Cardiac fibroblast (primary cell): ENCODE results near the genes RAB6C, CFC1B, POTEE and ANKRD30BL.

DNA sequence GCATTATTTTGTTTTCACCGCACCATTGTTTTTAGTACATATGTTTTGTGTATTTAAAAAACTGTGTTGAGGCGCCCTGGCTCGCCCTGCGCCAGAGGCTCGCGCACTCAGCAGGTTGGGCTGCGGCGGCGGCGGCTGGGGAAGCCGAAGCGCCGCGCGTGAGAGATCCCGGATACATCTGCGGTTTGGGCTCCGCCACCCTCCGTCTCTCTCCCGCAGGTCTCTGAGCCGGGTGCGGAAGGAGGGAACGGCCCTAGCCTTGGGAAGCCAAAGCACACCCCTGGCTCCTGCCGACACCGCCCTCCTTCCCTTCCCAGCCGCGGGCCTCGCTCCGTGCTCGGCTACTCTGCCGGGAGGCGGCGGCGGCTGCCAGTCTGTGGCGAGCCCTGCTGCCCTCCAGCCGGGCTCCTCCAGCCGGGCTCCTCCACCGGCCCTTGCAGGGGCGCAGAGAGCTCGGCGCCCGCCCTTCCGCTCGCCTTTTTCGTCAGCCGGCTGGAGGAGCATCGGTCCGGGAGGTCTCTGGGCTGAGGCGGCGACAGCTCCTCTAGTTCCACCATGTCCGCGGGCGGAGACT, at the start of gene RAB6C:
Gene RAB6C, plus strand, starts transcription at position 106 of the 574 bp plus-strand sequence.
- RRBS, result 2% methylated on average over 6 of the region's 53 CpGs

GRCh38 chr2:130336944-130337815, 4.8 kb downstream of the CCDC115 start:
- RRBS, result no CpG with 5 or more reads among the region's 30 CpGs

DNA sequence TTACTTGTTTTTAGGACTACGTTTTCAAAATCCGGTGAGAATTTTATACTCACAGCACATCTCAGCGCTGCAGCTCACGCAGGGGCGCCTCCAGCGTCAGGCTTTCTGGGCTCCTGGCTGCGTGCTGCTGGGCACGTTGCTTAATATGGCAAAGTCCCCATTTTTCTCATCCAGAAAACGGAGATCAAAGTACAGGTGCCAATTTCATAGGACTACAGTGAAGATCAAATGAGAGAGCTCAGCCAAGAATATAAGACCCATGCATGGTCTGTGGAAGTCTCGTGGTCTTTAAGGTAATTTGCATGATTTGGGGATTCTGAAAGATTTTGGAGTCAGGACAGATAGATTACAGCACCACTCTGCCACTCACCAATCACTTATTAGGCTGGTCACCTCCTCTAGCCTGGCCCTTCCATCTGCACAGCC, 36.2 kb downstream of the PTPN18 start:
- RRBS, result no CpG with 5 or more reads among the region's 10 CpGs

DNA sequence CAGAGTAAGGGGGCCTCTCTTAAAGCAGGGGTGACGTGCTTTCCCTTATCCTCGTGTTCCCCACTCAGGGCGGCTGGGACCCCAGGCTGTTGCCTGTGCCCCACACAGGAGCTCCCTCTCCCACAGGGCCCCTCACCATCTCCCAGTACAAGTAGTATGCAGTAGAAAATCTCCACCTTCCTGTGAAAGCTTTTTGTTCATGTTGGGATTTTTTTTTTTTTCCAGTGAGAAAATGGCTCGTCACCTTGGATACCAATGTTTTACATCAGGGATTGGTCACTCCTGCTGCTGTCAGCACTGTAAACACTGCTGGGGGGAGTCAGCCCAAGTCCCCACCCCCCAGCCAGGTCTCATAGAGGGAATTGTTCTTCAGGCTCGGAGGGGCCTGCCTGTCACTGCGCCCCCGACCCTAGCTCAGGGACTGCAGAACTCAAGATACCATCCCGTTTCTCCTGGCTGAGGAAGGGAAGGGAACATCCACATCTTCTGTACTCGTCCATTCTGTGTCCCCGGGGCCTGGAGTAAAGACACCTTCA, at the start of gene CFC1B:
Gene CFC1B, plus strand, starts transcription at position 353 of the 536 bp plus-strand sequence.
- RRBS, result no CpG with 5 or more reads among the region's 10 CpGs

DNA sequence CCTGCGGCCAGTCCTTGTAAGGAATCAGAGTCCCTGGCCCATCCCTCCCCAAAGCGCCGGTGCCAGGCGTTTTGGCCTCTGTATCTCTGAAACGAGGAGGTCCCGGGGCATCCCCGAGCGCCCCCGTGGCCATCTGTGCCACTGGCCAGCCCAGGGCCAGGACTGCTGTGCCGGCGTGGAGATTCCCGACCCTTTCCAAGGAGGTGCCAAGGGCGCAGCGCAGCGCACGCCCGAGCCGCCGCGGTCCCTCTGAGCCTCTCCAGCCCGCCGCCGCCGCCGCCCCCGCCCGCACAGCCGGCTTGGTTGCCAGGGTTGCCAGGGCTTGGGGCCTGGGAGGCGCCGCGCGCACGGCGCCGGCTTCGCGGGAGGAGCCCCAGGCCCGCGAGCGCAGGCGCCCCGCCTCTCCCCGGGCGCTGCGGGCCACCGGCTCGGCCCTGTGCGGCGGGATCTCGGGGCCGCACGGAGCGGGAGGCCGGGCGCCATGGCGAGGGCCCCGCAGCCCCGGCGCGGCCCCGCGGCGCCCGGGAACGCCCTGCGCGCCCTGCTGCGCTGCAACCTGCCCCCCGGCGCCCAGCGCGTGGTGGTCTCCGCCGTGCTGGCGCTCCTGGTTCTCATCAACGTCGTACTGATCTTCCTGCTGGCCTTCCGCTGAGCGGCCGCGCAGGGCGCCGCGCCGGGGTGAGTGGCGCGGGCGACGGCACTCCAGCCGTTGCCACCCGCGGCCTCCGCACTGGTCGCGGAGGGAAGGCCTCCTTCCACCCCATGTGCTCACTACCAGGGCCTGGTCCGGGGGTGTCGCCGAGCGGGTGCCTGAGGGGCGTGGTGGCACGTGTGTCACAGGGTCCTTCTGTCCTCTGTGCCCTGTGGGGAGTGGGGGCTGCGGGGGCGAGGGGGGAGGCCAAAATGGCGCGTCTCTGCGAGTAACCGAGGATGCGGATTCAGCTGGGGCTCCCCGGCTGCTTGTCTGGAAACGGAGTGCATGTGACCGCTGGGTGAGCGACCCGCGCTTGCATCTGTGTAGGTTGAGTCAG, 58.3 kb downstream of the FAM168B start:
- RRBS, result 2% methylated on average over 41 of the region's 114 CpGs

DNA sequence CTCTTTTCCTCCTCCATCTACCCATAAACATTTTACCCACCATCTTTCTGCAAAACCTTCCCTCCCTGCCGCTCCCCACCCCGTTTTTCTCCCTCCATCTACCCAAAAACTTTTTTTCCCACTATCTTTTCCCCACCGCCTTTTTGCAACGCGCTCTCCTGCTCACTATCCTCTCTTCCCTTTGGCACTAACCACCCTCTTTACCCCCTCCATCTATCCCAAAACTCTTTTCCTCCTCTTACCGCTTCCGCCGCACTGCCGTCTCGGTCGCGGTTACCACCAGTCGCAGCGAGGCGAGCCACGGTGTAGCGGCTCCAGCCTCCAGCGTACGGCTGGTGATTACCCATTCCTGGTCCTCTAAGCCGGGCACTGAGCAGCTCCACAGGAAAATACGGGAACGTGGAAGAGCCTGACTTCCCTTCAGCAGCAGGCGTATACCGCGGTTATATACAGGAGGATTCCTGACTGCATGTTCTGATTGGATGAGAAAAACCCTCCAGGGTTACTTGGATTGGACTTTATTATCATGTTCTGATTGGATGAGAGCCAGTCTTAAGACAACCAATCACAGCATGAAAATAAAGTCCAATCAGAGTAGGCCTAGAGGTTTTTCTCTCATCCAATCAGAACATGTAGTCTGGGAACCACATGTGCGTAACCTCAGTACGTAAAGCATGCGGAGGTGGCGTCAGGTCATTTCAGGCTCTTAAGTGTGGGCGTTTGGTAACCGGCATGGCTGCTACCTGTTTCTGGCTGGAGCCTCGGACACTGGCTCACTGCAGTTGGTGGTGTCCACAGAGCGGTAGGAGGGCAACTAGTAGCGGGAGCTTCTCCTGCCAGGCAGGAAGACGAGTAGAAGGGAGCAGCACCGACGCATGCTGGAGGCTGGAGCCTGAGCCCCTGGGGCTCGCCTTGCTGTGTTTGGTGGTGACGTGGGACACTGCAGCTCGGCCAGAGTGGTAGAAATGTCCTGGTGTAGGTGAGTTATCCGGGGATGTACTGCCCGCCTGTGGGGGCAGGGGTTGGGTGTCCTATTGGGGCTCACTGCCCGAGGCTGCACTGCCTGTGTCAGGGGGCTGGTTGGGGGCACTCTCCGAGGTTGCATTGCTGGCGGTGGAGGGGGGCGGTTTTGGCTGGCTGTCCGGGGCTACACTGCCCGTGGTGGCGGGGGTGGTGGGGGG, at the start of gene POTEE:
Gene POTEE, plus strand, starts transcription at position 696 of the 1,181 bp plus-strand sequence.
- RRBS, result no CpG with 5 or more reads among the region's 49 CpGs

DNA sequence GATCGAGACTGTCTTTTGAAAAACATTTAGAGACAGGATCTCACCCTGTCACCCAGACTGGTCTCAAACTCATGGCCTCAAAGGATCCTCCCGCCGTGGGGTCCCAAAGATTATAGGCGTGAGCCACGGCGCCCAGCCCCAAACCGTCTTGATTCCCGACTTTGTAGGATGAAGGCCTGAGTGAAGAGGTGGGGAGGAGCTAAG, 873 bp downstream of the MZT2A start:
- RRBS, result no CpG with 5 or more reads among the region's 8 CpGs

GRCh38 chr2:131684780-131685393, 157.2 kb downstream of the CCDC74A start:
- RRBS, result no CpG with 5 or more reads among the region's 4 CpGs

DNA sequence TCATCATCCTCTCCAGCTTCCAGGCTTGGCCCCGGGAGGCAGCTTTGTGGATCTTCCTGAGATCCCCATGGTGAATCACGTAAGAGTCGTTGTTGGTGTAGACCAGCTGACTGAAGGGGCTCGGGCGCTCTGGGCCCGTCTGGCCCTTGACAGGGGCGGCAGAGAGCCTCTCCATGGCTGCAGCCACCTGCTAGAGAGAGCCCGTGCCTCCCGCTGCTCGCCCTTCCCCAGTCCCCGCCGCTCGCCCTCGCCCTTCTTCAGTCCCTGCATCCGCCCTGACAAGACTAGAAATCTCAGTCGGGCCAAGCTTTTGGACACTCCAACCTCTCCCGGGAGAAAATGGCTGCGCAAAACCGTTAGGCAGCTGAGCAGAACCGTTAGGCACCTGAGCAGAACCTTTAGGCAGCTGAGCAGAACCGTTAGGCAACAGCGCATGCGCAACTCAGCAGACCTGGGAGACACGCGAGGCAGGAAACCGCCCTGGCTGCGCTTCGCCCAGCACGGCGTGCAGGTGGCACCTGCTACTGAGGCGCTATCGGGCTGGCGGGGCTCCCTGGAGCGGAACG, at the start of gene ANKRD30BL:
Gene ANKRD30BL, minus strand, starts transcription at position 422 of the 566 bp plus-strand sequence.
- RRBS, result no CpG with 5 or more reads among the region's 35 CpGs

- RRBS, result no CpG with 5 or more reads among the region's 25 CpGs
These were observed 385 bp upstream of the ANKRD30BL start for GRCh38 chr2:132162125-132162549.

DNA sequence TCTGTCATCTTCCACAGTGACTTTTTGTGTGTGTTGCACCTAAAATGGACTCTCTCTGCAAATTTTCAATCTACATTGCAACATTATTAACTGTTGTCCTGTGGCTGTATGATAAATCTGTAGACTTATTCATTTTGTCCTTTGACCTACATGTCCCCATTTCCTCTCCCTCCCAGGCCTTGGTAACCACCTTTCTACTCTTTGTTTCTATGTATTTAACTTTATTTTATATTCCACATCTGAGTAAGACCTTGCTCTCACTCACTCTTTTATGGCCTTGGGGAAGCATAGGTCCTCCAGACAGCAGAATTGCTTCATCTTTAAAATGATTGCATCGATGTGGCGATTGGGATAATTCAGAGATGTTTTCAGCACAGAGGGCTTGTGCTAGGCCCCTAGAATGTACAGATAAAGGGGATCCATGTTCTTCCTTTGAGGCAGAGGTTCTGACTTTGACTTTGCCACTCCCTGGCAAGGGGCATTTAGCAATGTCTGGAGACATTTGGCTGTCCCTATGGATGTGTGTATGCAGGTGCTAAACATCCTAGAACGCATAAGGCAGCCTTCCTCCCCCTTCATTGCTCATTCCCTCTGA, 1.4 kb upstream of the GPR39 start:
- RRBS, result no CpG with 5 or more reads among the region's 3 CpGs

GRCh38 chr2:133657521-133658141, 89.4 kb upstream of the NCKAP5 start:
- RRBS, result no CpG with 5 or more reads among the region's 9 CpGs

GRCh38 chr2:134123348-134123830, 130.5 kb upstream of the MGAT5 start:
- RRBS, result no CpG with 5 or more reads among the region's 3 CpGs

DNA sequence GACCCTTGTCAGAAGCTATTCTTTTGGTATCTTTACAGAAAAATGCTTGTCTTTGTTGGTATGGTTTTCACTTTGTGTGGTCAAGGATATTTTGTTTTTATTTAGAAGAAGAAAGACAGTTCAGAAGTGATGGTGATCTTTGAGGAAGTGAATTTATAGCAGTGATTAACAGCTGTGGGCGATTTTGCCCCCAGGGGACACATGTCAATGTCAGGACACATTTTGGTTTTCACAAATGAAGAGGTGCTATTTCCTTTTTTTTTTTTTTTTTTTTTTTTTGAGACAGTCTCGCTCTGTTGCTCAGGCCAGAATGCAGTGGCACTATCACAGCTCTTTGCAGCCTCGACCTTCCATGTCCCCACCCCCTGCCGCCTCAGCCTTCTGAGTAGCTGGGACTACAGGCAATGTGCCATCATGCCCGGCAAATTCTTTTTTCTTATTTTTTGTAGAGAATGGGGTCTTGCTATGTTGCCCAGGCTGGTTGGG, 21.5 kb downstream of the MGAT5 start:
- RRBS, result no CpG with 5 or more reads among the region's 5 CpGs

GRCh38 chr2:134401699-134402052, 147.8 kb downstream of the MGAT5 start:
- RRBS, result no CpG with 5 or more reads among the region's 2 CpGs

- RRBS, result no CpG with 5 or more reads among the region's 23 CpGs
These were observed 759 bp downstream of the CCNT2 start for GRCh38 chr2:134919308-134919854.

GRCh38 chr2:134957543-134958745, 39.3 kb downstream of the CCNT2 start:
- RRBS, result no CpG with 5 or more reads among the region's 9 CpGs

- RRBS, result no CpG with 5 or more reads among the region's 20 CpGs
These were observed 941 bp downstream of the RAB3GAP1 start for GRCh38 chr2:135052857-135053609.

DNA sequence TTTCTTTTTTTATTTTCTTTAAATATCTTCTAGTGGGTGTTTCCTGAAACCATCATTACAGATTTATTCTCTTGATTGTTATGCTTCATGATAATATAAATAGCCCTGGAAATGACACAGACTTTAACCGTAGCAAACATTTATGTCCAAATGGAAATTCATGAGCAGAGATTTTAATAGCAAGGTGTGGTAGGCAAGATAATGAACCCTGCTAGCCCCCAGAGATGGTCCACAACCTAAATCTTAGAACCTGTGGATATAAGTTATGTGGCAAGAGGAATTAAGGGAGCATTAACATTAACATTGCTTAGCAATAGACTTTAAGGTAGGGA, 49.7 kb downstream of the RAB3GAP1 start:
- RRBS, result no CpG with 5 or more reads among the region's 1 CpG